Retinal pigment epithelial cell (primary cell): Measurements from ENCODE around the gene GPA33.

GRCh38 chr1:164597007-164597464 lies 38.1 kb downstream of the PBX1 start:
- RRBS, result no CpG with 5 or more reads among the region's 3 CpGs

DNA sequence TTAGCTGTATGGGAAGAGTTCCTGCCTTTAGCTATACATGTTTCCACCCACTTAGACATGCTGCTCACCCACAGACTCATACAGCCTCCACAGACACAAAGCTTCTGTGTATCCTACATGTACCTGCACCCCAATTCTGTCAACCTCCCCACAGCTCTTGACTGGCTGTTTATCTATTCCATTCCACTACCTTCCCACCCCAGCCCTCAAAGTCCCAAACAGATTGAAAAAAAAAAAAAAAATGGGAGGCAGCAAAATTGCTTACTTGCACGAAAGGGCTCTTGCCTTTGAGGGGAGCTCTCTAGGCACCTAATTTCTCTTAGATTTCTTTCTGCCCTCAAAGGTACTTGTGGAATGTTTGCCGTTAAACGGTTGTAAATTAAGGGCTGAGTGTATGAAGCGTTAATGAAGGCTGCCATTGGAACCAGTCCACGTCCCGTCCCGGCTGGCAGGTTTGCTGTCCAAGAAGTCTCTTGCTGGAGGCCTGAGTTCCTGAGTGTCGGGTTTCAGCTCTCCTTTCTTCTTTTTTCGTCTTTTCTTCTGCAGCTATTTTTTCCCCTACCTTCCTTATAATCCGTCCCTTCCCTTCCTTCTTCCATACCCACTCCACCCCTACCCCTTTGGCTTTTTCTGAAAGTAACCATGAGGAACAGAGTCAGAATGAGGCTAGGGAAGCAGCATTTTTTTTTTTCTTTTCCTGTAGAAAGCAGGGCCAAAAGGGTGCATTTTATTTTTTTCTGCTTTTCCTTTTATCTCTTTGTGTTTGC lies 43.7 kb downstream of the PBX1 start:
- RRBS, result no CpG with 5 or more reads among the region's 10 CpGs

GRCh38 chr1:164673637-164674149 lies 114.7 kb downstream of the PBX1 start:
- RRBS, result no CpG with 5 or more reads among the region's 10 CpGs

- RRBS, result no CpG with 5 or more reads among the region's 9 CpGs
These were observed 151.0 kb downstream of the PBX1 start for GRCh38 chr1:164709820-164710557.

DNA sequence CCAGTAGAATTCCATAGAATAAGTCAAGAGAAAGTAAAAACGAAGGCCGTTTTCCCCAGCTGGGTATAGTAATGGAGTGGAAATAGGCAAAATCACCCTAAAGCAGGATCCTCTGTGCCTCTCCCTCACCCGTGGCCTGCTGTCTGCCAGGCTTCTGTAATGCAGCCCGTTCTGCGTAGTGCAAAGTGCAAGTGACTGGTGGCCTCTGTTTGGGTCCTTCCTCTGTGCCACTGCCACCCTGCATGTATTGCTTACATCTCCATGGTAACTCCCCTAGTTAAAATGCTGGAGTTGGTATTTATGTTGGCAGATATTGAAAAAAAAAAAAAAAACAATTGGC lies 242.1 kb downstream of the PBX1 start:
- RRBS, result no CpG with 5 or more reads among the region's 5 CpGs

- RRBS, result no CpG with 5 or more reads among the region's 2 CpGs
These were observed 294.1 kb downstream of the PBX1 start for GRCh38 chr1:164853074-164853414.

DNA sequence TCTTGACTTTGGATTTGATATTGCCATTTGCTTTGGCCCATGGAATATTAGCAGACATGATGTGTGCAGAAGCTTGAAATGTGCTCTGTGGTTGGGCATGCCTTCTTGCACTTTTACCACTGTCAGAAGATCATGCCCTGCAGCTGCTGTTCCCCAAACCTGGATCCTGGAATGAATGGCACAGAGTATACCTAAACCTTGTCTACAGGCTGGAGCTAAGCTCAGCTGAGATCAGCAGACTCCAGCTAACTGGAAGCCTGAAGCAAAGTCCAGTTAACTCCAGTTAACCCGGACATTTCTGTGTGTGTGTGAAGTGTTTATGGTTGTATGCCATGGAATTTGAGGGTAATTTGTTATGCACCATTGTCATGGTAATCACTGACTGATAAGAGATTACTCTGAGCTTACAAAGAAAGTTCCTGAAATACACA lies 107.6 kb downstream of the LMX1A start:
- RRBS, result no CpG with 5 or more reads among the region's 1 CpG

GRCh38 chr1:165892301-165893037 lies 65.1 kb downstream of the UCK2 start:
- RRBS, result no CpG with 5 or more reads among the region's 6 CpGs

- RRBS, result no CpG with 5 or more reads among the region's 7 CpGs
These were observed 49.5 kb downstream of the ILDR2 start for GRCh38 chr1:166925628-166926362.

DNA sequence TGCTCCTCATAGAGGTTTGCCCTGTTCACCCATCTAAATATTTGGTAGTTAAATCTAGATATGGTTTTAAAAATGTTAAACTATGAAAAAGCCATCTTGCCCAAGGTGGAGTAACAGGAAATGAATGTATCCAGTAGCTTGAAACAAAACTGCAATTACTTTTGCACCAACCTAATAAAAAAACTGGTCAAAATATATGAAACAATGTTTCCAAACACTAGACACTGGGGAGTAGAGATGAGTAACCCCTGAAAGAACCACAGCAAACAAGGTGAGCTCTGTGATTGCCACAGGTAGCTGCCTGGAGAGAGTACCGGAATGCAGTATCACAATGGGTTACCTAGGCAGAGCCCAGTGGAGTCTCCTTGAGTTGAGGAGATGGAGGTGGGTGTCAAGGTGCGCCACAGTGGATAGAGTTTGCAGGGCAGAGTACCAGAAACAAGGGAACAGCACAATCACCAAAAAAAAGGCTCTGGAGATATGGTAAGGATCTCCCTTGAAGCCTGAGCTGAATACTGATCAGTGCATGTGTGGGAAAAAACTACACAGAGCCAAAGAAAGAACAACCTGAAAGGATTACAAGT lies 4.1 kb upstream of the MAEL start:
- RRBS, result no CpG with 5 or more reads among the region's 2 CpGs

GRCh38 chr1:167090230-167091176 lies at the start of gene GPA33:
TSS of gene GPA33 (minus strand) at chr1:167090377.
- RRBS, result no CpG with 5 or more reads among the region's 2 CpGs

GRCh38 chr1:167161203-167161657 lies 59.5 kb upstream of the POU2F1 start:
- RRBS, result no CpG with 5 or more reads among the region's 7 CpGs

DNA sequence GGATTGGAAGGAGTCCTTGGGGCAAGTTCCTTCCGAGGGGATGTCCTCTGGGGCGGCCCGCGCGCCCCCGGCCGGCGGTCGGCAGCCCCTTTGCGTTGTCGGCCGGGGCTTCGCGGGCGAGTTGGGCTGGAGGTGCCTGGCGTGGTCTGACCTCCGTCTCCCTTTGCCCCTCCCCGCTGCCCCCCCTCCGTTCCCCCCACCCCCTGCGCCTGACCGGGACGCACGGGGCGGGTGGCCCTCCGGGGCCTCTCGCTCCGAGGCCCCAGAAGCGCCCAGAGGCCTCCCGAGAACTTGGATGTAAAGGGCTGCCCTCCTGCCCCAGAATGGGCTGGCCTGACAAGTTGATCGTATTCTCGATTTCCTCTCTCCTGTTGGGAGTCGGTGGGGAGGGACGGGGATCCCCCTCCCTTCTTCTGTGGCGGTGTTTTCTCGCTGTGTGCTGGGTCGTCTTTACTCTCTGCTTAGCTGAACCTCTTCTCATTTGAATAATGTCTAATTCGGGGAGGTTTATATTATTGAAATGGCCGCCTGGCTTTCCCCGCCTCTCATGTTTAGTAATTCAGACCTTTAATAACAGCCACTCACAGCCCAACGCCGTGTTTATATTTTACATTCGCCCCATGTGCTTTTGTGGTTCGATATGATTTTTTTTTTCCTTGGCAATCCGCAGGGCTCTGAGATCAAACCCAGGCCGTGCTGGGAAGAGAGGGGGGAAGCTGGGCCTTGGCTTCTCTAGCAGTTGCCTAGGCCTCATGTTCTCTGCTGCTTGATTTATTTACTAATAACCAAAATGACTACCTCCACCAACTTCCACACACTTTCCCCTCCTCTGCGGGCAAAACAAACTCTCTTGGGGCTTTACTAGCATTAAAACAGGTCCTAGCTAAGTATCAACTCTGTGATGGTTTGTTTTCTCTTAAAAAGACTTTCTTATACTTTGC lies 1.4 kb downstream of the POU2F1 start:
- RRBS, result 0% methylated on average over 4 of the region's 46 CpGs

- RRBS, result no CpG with 5 or more reads among the region's 2 CpGs
These were observed 111.0 kb downstream of the POU2F1 start for GRCh38 chr1:167331665-167332116.

GRCh38 chr1:167533734-167534057 lies 15.4 kb upstream of the CD247 start:
- RRBS, result no CpG with 5 or more reads among the region's 5 CpGs

DNA sequence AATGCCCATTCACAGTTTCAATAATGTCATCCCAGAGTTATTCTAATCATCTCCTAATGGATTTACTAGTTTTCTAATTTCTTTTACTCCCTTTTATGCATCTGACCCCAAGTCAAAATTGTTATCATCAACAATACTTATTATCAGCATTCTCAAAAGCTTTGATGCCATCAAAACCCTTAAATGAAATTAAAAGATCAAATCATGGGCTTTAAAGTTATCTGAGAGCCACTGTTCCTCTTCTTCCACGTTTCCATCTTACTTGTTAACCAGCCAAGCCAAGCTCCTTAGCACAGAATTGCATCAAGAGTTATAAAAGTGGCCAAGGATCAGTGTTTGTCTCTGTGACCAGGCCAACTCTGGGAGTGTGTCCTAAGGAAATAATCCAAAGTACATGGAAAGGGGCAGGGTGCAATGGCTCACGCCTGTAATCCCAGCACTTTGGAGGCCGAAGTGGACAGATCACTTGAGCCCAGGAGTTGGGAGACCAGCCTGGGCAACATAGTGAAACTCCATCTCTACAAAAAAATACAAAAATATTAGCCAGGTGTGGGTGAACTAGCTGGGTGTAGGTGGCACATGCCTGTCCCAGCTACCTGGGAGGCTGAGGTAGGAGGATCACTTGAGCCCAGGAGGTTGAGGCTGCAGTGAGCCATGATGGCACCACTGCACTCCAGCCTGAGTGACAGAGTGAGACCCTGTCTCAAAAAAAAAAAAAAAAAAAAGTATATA lies 10.0 kb upstream of the MPZL1 start:
- RRBS, result no CpG with 5 or more reads among the region's 3 CpGs

- RRBS, result no CpG with 5 or more reads among the region's 4 CpGs
These were observed 35.2 kb downstream of the MPZL1 start for GRCh38 chr1:167756978-167757458.

DNA sequence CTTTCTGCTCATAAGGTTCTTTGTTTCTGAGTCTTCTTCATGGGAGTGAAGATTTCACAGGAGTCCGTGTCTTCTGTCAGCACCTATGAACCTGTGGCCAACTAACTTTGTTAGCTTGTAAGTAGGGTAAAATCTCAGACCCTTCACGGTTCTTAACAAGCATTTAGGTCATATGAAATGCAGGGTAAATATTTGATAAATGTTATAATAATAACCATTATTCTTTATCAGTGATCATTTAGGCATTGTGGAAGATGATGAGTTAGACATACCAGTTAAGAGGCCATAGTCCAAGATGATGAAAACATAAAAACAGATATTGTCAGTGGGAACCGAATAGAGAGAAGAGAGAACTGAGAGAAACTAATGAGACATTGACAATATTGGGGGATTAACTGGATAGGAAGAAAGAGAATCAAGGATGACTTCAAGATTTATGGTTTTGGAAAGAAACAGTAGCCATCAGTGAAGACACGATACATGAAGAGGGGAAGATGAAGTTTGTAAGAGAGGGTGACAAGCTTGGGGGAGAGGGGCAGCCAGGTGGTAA lies 47.8 kb downstream of the MPZL1 start:
- RRBS, result no CpG with 5 or more reads among the region's 4 CpGs

- RRBS, result no CpG with 5 or more reads among the region's 22 CpGs
These were observed 1.9 kb upstream of the ADCY10 start for GRCh38 chr1:167915502-167916578.